Melanocyte of skin (primary cell): Measurements from ENCODE around the genes DCAF11, RABGGTA and NFATC4.

DNA sequence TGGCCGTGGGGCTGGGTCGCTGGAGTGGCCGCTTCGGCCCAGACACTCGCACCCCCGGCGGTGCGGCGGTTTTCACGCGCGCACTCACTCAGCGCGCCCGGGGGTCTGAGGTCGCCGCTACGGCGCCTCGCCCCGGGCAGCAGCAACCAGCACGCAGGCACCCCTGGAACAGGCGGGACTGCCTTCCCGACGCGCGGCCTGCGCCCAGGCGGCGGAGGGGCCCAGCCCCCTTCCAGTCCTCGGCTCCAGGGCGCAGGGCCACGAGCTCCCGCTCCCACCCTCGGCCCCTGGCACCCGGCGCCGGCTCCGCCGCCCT is 639 bp upstream of the EFS start:
- CAGE, long polyA plus RNA, 2 experiments, result no peak in any of the 2 experiments

DNA sequence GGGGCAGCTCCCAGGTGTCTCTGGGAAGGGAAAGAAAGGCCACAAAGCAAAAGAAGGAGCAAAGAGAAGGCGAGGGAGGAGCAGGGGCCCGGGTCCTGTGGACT is 897 bp upstream of the EFS start:
- CAGE, long polyA plus RNA, 2 experiments, result no peak in any of the 2 experiments

DNA sequence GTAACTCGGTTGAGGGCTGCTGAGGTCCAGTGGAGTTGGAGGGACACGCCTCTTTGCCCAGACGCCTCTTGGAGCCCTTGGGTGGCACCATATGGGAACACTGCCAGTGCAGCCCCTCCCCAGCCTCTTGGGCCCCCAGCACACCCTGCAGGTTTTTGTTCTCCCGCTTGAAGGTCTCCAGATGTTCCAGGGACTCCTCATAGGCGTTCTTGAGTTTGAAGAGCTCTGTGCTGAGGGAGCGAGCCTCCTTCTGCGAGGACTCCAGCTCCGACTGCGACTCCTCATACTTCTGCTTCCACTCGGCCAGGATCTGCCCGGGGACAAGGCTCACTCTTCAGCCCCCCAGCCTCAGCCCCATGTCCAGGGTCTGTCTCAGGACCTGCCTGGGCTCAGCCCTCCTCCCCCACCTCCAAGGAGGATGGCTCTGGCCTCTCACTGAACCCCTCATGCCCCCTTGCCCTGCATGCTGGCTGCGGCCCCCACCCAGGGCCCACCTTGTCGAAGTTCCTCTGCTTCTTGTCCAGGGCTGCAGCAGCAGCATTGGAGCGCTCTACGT is 9.0 kb upstream of the MYH6 start:
- CAGE, long polyA plus RNA, 2 experiments, result no peak in any of the 2 experiments

GRCh38 chr14:23430312-23431161 is 4.9 kb downstream of the MYH7 start:
- CAGE, long polyA plus RNA, 2 experiments, result no peak in any of the 2 experiments

DNA sequence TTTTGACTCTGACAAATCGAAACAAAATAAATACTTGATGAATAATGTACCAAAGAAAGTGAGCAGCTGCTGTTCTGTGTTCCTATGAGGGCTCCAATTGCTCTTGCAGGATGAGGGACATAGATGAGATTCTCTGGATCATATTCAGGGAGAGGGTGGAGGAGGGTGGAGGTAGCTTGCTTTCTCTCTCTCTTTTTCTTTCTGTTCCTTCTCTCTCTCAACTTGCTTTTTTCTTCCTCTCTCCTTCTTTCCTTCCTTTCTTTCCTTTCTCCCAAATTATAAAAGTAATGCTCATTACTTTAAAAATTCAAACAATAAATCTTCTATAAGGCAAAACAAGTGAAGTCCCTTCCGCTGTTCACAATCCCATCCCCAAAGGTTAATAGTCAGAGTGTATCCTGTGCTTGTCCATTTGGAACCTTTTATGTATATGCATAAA is 8.9 kb upstream of the MYH7 start:
- CAGE, long polyA plus RNA, 2 experiments, result no peak in any of the 2 experiments

- CAGE, long polyA plus RNA, 2 experiments, result no peak in any of the 2 experiments
These were observed 1.1 kb downstream of the ZFHX2 start for GRCh38 chr14:23550486-23550774.

GRCh38 chr14:23610042-23610603 is 26.0 kb upstream of the DHRS2 start:
- CAGE, long polyA plus RNA, 2 experiments, result no peak in any of the 2 experiments

GRCh38 chr14:23954836-23955429 is 1.4 kb downstream of the DHRS4 start:
- CAGE, long polyA plus RNA, 2 experiments, result no peak in any of the 2 experiments

DNA sequence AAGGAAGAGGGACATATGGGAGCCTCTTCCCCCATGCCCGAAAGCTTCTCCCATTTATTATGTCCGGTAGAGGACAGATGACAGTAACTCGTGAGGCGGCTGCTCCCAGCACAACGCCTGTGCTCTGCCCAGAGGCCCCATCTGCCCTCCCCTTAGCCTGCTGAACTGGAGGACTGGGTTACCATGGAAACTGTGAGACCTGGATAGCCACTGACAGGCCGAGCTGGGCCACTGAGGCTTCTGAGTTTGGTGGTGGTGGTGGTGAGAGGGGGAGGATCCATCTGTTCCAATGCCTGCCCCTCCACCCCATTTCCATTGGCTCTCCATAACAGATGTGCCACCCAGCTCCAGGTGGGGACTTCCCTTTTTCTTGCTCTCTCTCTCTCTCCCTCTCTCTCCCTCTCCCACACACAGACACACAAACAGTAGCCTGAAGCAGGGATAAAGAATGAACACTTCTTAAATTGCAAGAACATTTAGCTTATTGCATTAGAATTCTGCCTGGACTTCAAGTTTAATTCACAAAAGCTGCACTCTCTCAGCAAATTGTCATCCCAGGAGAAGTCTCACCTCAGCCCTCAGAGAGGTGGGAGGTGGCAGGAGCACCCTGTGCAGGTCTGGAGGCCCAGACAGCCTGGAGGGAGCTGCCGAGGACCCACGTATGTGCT is 8.4 kb downstream of the CPNE6 start:
- CAGE, long polyA plus RNA, 2 experiments, result no peak in any of the 2 experiments

- CAGE, long polyA plus RNA, 2 experiments, result start-site peak on the plus strand in 1 of 2 experiments, at chr14:24114802-24114830 at its widest, 43 to 52 reads per replicate
These were observed at the start of gene DCAF11 for GRCh38 chr14:24114548-24115096. Gene DCAF11, plus strand, starts transcription at chr14:24114777.

DNA sequence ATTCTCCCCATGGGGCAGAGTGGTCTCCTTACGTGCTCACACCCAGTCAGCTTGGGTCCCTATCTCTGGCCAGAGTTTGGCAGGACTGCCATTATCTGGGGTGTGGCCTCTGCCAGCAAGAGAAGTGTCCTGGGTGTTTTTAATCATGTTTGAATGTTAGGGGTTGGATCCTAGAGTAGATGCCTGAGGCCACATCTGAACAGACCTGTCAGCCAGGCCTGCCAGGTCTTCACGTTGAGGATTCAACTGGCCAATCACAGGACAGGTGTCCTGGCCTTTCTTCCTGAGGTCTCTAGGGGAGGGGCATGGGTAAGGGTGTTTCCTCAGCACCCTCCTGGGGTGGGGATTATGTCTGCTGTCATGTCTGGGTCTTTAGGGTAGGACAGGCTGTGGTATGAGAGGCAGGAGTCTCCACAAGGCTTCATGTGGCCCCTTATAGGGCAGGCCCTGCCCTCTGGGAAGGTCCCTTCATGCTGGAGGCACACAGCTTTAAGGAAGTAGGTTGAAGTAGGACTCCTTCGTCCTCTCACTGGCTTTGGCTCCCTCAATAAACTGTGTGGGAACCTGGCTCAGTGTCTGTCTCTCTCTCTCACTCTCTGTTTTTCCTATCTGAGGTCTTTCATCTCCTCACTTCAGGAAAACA is 6.9 kb upstream of the FITM1 start:
- CAGE, long polyA plus RNA, 2 experiments, result no peak in any of the 2 experiments

DNA sequence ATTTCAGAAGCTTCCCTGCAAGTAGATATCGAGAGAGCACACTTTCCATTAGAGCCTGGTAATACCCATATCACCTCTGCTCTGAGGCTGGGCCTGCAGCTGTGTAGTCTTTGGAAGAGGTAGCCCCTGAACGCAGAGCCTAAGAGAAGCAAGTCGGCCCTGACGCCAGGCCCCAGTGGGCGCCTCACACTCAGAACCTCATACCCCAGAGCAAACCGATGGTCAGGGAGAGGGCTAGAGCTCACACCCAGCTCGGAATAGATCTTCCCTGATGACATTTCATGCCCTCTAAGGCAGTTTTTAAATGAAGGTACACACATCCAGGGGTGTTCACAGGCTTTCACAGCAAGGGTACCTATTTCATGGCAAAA is 6.2 kb upstream of the FITM1 start:
- CAGE, long polyA plus RNA, 2 experiments, result no peak in any of the 2 experiments

GRCh38 chr14:24142126-24142265 is 605 bp upstream of the EMC9 start:
- CAGE, long polyA plus RNA, 2 experiments, result no peak in any of the 2 experiments

DNA sequence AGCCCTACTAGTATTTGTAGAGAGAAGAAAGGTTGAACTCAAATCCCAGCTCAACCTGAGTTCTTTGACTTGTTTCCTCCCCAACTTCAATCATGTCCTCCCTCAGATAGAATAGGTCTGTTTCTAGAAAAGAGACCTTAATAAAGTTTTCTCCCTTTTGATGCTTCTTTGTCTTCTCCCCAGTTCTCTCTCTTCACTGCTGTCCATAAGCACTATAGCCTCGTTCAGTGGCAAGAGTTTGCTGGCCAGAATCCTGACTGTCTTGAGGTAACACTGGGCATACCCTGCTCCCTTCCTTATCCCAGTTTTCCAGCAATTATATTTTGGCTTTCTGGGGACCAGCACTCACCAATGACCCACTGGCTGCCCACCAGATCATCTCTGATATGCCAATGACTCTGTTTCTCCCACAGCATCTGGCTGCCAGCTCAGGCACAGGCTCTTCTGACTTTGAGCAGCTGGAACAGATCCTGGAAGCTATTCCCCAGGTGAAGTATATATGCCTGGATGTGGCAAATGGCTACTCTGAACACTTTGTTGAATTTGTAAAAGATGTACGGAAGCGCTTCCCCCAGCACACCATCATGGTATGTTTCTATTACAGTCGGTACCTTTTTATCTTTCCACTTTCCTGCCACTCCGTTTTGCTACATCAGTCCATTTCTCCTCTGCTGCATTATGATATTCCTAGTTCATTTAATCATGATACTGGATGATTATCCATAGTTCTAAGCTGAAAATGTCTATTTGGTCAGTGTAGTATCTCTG is 3.0 kb downstream of the GMPR2 start:
- CAGE, long polyA plus RNA, 2 experiments, result no peak in any of the 2 experiments

- CAGE, long polyA plus RNA, 2 experiments, result start-site peak on the minus strand in 1 of 2 experiments, at chr14:24271507-24271575 at its widest, 29 to 121 reads per replicate
These were observed at the start of gene RABGGTA for GRCh38 chr14:24271404-24272178. Gene RABGGTA, minus strand, starts transcription at chr14:24271597.

DNA sequence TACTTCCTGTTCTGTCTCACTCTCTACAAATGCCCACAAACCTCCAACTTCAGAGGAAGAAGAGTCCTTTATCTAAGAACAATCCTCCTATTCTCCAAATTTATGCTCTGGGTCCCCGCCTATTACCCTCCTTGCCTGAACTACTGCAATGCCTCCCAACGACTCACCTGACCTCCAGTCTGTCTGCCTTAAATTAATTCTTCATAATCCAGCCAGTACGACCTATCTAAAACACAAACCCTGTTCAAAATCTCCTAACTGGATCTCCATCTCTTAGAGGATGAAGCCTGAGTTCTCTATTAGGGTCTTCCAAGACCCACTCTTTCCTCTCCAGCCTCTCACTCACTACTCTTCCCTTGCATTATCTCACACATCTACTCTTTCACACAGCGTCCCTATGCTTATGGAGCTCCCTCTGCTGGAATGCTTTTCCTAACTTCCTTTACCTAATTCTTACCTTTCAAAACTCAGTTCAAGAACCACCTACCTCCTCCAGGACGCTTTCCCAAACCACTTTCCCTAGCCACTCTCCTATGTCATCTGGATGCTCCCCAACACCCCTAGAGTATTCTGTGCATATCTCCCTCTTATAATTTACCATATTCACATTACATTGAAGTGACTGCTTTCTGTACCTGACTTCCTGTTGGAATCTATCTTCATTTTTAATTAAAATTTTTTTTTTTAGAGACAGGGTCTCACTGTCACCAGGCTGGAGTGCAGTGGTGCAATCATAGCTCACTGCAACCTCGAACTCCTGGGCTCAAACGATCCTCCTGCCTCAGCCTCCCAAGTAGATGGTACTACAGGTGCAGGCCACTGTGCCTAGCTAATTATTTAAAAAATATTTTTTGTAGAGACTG is 2.0 kb downstream of the DHRS1 start:
- CAGE, long polyA plus RNA, 2 experiments, result no peak in any of the 2 experiments

DNA sequence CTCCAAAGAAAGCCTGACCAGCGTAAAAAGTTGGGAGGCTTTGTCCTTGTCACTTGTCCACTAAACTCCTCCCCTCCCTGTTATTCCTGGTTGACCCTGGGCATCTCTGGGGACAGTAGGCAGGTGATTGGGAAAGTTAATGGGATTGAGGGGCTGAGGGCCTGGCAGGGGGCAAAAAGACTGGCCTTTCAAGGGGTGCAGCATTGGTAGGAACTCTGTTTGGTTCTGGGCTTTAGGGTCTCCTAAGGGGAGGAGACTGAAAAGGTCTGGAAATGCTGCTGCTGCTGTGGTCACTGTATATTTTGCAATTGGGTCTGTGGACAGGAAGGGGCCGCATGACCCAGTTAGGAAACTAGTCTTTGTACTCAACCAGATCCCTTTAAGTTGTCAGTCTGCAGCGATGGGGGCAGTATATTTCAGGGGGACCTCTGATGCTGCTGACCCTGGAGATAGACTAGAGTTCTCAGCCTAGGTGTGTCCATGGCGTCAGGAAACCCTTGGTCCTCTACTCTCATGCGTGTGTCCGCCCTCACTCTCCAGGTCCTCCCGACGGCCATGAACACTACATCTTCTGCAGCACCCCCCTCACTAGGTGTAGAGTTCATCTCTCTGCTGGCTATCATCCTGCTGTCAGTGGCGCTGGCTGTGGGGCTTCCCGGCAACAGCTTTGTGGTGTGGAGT is 3.9 kb downstream of the LTB4R start:
- CAGE, long polyA plus RNA, 2 experiments, result no peak in any of the 2 experiments

DNA sequence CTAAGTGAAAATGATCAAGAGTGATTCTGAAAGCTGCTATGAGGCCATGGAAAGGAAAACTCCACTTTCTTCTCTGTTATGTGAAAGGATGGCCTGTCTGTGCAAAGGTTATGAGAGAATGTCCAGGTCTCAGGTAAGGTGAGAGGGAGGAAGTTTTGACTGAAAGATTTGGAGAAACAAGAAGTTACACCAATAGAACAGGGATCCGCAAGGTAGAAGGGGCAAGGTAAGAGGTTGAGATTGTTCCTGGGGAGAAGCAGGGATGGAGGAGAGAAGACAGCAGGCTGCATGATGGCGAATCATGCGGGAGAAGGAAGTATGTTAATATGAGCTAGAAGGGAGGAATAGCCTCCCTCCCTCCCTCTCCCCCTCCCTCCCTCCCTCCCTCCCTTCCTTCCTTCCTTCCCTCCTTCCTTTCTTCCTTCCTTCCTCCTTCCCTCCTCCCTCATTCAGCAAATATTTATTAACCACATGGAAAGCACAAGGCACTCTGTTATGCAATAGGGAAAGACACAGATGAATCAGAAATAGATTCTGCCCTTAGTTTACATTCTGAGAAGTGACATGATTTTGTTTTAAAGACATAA is 14.1 kb upstream of the NFATC4 start:
- CAGE, long polyA plus RNA, 2 experiments, result no peak in any of the 2 experiments

GRCh38 chr14:24367755-24368313 is at the start of gene NFATC4:
Gene NFATC4, plus strand, starts transcription at chr14:24368184.
- CAGE, long polyA plus RNA, 2 experiments, result no peak in any of the 2 experiments

GRCh38 chr14:24380298-24380520 is 12.2 kb downstream of the NFATC4 start:
- CAGE, long polyA plus RNA, 2 experiments, result no peak in any of the 2 experiments